Thoracic aorta endothelial cell (primary cell): ENCODE data around the gene F2.

DNA sequence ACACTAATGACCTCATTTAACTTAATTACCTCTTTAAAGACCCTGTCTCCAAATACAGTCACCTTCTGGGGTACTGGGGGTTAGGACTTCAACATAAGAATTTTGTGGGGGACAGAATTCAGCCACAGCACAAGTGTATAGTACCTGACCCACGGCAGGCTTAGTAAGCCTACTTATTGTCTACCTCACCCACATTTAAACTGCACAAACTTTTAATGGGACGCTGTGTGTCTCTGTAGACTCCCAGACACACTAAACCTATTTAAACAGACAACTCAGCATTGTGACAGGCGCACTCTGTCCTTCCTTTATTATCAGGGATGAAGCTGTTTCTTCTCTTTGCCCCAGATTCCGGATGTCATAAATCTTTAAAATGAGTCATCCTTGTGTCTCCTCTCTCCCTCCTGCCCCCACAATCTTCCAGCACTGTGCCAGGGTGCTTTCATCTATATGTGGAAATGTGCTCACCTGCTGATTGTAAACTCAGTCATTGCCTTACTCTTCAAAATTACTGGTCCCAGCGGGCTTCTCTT is 5.4 kb upstream of the MAPK8IP1 start:
- CAGE, long polyA plus RNA: no peak

GRCh38 chr11:45918426-45919203 is 938 bp upstream of the PEX16 start:
- CAGE, long polyA plus RNA: no peak

- CAGE, long polyA plus RNA: no peak
Observed at GRCh38 chr11:45929746-45931002, 7.7 kb downstream of the LARGE2 start.

DNA sequence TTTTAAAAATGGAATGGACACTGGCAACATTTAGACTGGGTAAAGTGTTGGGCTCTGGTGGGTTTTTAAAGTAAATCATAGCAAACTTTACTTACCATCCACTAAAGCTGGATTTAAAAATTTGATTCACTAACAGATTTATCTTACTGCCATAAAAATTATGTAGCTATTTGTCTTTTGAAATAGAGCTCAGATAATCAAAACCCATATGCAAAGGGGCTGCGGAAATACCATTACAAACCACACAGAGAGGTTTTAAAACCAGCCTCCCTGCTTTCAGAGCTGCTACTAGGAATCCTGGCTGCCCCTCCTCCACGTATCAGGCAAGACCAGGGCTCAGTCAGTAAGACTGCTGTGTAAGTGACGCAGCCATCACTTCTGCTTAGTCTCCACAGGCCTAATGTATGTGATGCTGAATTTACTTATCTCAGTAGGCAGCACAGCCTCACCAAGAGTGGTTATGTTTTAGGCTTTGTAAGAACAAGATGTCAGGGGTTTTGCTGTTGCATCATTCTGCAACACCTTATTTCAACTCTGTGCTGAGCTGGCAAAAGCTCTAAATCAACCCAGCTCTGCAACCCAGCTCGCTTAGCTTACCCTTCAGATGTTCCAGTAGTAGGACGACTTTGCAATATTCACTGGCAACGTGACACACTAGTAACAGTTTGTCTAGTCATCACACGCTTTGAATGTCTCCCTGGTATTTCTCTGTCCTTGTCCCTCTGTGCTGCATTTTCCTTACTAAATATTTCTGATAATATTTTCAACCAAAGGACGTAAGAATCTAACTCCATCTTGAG is 71.9 kb downstream of the LARGE2 start:
- CAGE, long polyA plus RNA: no peak

- CAGE, long polyA plus RNA: no peak
Observed at GRCh38 chr11:46001006-46001744, 78.7 kb downstream of the LARGE2 start.

DNA sequence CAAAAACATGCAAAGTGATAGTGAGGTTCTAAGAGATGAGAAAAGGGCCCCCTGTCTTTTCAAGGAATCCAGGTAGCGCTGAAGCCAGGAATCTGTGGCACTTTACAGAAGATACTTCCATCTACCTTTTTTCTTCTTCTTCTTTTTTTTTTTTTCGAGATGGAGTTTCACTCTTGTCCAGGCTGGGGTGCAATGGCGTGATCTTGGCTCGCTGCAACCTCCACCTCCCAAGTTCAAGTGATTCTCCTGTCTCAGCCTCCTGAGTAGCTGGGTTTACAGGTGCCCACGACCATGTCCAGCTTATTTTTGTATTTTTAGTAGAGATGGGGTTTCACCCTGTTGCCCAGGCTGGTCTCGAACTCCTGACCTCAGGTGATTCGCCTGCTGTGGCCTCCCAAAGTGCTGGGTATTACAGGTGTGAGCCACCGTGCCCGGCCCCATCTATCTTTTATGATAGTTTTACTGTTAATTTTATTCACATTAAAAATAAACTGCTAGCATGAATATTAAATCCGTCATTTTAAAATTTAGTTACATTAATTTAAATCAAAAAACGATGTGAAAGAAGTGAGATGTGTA is 84.8 kb downstream of the LARGE2 start:
- CAGE, long polyA plus RNA: no peak

GRCh38 chr11:46120240-46120535 is 1.1 kb downstream of the PHF21A start:
- CAGE, long polyA plus RNA: no peak

DNA sequence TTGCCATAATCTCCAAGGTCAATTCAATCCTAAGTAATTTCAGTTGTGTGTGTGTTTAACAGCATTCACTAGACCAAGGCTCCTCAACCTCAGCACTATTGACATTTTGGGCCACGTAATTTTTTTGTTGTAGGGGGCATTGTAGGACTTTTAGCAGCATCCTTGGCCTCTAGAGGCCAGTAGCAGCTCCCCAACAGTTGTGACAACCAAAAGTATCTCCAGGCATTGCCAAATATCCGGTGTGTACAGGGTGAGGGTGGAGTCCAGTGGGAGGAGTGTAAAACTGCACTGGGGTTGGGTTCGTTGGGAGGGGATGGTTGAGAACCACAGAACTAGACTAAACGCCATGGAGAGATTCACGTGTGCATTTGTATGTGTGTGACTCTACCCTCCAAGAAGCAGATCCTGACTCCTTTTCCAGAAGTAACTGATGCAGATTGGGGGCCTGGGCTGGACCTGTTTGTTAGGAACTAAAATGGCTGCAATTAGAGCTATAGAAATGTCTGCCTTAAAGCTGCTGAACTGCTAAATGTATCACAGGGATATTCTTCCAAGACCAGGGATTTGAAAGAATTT is 6.0 kb upstream of the PHF21A start:
- CAGE, long polyA plus RNA: no peak

GRCh38 chr11:46392323-46393422 is 1.1 kb upstream of the CHRM4 start:
- CAGE, long polyA plus RNA: no peak

- CAGE, long polyA plus RNA: no peak
Observed at GRCh38 chr11:46397331-46397985, 5.9 kb upstream of the CHRM4 start.

DNA sequence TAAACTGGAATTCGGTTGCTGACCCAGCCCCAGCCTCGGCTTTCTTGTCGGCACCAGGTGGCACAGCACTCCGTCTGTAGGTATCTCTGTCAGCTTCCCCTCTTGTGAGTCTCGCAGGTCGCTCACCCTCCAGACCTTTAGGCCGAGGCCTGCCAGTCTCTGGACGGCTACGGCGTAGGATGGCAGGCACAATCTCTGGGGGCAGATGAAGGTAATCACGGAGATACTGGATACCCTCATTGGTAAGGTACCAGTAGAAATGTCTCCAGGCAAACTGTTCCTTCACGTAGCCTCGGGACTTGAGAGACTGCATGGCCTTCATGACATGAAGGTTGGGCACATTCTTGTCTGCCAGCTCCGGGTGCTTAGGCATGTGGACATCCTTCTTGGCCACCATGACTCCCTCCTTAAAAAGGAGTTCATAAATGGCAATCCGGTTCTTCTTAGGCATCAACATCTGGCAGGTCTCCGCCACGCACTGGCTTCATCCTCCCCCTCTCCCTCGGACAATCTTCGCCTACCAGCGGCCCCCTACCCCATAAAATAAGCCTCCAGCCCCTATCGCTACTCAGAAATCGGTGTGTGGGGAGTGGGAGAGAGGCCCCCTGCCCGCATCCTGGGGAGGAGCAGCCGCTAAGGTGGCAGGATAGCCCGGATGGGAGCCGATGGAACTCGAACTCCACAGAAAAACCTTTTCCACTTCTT is 37.3 kb upstream of the CHRM4 start:
- CAGE, long polyA plus RNA: no peak

GRCh38 chr11:46639227-46639981 is 22.1 kb downstream of the ATG13 start:
- CAGE, long polyA plus RNA: no peak

GRCh38 chr11:46718907-46719444 is at the start of gene F2:
TSS of gene F2 (plus strand) at chr11:46719213.
- CAGE, long polyA plus RNA: no peak

- CAGE, long polyA plus RNA: no peak
Observed at GRCh38 chr11:47118867-47119367, 57.8 kb downstream of the ARFGAP2 start.

DNA sequence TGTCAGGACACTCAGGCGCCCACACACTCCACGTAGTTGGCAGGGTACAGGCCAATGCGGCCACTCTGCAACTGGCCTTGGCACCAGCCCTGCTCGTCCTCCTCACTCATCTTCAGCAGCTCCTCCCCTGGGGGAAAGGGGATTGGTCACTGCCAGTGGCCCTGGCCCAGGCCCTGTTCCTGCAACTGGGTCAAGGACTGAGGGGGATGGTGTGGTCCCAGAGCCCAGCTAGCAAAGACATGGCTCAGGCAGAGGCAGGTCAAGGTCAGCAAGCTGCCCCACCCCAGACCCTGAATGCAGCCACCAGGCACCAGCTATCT is 1.2 kb upstream of the ARFGAP2 start:
- CAGE, long polyA plus RNA: no peak

- CAGE, long polyA plus RNA: no peak
Observed at GRCh38 chr11:47184554-47185122, 1.6 kb downstream of the PACSIN3 start.

GRCh38 chr11:47186491-47186857 is 240 bp upstream of the PACSIN3 start:
- CAGE, long polyA plus RNA: no peak

DNA sequence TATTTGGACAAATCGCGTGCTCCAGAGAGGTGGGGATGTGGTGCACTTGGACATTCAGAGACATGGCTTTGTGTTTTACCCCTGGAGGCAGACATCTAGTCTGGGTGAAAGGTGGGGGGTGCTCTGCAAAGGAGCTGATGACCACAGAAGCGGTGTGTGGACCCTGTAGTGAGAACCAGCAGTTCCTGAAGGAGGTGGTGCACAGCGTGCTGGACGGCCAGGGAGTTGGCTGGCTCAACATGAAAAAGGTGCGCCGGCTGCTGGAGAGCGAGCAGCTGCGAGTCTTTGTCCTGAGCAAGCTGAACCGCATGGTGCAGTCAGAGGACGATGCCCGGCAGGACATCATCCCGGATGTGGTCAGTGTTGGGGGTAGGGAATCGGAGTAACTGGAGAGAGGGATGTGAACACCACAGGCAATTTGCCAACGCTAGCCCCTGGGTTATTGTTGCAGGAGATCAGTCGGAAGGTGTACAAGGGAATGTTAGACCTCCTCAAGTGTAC is 32.0 kb downstream of the NR1H3 start:
- CAGE, long polyA plus RNA: no peak

- CAGE, long polyA plus RNA: no peak
Observed at GRCh38 chr11:47329680-47331115, 22.3 kb downstream of the MYBPC3 start.

DNA sequence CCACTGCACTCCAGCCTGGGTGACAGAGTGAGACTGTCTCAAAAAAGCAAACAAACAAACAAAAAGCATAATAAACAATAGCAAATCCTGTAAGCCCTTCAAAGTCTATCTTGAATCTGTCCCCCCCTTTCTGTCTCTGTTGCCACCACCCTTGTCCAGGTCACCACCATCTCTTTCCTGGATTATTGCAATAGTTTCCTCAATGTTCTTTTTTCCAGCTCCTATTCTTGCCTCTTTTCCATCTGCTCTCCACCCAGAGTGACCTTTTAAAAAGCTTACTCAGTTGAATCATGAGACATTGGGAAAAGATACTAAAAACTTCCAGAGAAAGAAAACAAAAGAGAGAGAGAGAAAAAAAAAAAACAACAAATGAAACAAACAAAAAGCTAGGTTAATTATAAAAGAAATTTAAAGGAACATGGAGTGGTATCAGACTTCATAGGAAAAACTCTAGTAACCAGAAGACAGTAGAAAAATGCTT is 9.1 kb downstream of the SPI1 start:
- CAGE, long polyA plus RNA: no peak